Measurements from ENCODE around the gene SPCS3.

DNA sequence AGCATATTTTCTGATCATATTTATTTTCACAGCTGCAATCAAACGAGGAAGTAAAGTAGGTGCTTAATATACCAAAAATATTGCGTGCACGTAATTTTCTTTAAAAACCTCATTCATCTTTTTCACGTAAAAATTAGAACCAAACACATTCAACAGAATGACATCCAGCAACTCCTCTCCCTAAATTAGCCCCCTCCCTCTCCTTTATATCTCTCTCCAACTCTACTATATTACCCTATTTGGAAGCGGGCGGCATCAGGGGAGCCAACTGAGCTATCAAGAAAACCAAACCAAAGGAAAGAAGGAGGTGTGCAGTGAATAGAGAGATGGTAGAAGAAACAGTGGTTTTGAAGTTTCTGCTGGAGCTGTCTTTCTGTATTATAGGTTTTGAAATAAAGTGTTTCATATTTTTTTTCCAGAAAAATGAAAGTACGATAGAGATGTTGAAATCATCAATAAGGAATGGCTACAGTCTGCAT is 94.3 kb upstream of the WDR17 start:
- RRBS, 2 experiments = no CpG with 5 or more reads among the region's 7 CpGs

DNA sequence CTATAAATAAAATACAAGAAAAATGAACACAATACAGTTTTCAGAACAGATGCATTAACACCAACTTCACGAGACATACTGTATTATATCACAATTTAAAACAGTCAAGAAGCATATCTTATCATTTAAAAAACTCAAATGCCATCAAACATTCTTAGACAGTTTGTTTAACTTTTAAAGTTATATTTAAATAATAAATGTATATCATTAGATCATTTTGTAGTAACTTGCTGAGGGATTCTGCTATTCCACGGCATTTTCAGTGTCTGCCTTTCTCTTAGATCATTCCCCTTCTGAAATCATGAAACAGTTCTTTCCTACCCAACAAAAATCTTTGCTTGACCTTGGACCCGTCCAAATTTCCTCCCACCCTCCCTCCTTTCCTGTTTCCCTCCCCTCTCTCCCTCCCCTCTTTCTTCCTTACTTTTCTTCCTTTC is 72.9 kb upstream of the WDR17 start:
- RRBS, 2 experiments = no CpG with 5 or more reads among the region's 3 CpGs

- RRBS, 2 experiments = no CpG with 5 or more reads among the region's 2 CpGs
These were observed 66.5 kb upstream of the WDR17 start for GRCh38 chr4:175998851-175999749.

- RRBS, 2 experiments = no CpG with 5 or more reads among the region's 30 CpGs
These were observed 64.5 kb upstream of the WDR17 start for GRCh38 chr4:176000928-176001717.

GRCh38 chr4:176237306-176237926 is 31.6 kb downstream of the ASB5 start:
- RRBS, 2 experiments = no CpG with 5 or more reads among the region's 8 CpGs

GRCh38 chr4:176319795-176320879 is at the start of gene SPCS3:
Gene SPCS3, plus strand, starts transcription at chr4:176319966.
- RRBS, 2 experiments = under 1 to 1% methylated on average over 40 to 46 of the region's 130 CpGs

- RRBS, 2 experiments = no CpG with 5 or more reads among the region's 2 CpGs
These were observed 11.2 kb downstream of the SPCS3 start for GRCh38 chr4:176330923-176331459.

- RRBS, 2 experiments = no CpG with 5 or more reads among the region's 8 CpGs
These were observed 63.7 kb downstream of the SPCS3 start for GRCh38 chr4:176383234-176384075.

GRCh38 chr4:176791389-176792087 is 1.2 kb downstream of the VEGFC start:
- RRBS, 2 experiments = no CpG with 5 or more reads among the region's 11 CpGs

DNA sequence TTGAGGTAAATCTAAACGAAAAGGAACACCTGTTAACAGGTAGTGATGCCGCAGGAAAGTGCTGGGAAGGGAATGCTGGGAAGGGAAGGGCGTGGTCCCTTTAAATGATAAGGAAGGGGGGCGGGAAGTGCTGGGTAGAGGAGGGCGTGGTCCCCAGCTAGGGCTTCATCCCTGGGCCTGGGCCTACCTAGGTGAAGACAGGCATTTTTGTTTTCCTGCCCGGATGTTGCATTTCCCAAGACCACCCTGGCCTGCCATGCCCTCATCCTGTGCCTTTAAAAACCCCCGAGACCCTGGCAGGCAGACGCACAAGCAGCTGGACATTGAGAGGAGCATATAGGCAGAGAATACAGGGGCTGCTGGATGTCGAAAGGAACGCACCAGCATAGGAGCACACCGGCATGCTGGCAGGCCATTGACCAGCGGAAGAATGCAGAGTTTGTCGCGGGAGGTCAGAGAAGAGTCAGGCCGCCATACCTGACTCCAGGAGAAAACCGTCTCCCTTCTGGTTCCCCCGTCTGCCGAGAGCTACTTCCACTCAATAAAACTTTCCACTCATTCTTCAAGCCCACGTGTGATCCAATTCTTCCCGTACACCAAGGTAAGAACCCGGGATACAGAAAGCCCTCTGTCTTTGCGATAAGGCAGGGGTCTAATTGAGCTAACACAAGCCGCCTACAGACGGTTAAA is 2.8 kb upstream of the AGA start:
- RRBS, 2 experiments = no CpG with 5 or more reads among the region's 24 CpGs

GRCh38 chr4:179170359-179170745 is 1728.1 kb upstream of the AGA start:
- RRBS, 2 experiments = no CpG with 5 or more reads among the region's 5 CpGs

GRCh38 chr4:180134047-180134591 is 2109.1 kb upstream of the TENM3 start:
- RRBS, 2 experiments = no CpG with 5 or more reads among the region's 11 CpGs

DNA sequence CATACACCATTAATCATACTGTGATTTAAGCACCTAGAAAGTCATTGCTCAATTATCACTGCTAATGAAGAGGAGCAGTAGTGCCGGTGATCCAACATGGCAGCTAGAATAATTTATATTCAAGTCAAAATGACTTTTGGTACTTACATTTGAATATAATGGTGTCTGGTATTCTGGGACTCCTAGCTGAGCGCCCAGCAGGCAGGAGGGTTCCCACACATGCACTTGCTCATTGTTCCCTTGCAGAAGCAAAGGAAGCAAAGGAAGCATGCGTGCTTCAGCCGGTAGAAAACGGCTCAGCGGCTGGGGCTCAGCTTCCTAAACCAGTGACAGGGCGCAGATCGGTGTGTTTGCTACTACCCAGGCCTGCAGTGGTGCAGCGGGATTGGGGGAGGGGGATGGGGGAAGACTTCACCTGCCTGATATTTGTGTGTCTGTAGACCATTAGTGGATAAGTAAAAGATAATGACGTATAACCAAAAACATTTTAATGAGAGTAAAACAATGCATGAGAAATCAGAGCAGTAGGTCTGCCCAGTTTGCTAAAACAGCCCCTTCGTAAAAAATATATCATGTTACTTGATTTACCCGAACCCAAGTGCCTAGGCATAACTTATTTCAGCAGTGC is 978.3 kb upstream of the TENM3 start:
- RRBS, 2 experiments = no CpG with 5 or more reads among the region's 12 CpGs

DNA sequence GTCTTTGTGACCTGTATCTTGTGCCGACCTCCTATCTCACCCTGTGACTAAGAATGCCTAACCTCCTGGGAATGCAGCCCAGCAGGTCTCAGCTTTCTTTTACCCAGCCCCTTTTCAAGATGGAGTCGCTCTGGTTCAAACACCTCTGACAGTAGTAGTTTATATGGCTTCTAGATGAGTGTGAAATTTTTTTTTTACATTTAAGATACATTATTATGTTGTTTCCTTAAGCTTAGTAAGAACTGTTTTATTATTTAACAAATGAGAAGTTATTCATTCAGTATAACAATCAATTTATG is 514.5 kb upstream of the TENM3 start:
- RRBS, 2 experiments = no CpG with 5 or more reads among the region's 2 CpGs

DNA sequence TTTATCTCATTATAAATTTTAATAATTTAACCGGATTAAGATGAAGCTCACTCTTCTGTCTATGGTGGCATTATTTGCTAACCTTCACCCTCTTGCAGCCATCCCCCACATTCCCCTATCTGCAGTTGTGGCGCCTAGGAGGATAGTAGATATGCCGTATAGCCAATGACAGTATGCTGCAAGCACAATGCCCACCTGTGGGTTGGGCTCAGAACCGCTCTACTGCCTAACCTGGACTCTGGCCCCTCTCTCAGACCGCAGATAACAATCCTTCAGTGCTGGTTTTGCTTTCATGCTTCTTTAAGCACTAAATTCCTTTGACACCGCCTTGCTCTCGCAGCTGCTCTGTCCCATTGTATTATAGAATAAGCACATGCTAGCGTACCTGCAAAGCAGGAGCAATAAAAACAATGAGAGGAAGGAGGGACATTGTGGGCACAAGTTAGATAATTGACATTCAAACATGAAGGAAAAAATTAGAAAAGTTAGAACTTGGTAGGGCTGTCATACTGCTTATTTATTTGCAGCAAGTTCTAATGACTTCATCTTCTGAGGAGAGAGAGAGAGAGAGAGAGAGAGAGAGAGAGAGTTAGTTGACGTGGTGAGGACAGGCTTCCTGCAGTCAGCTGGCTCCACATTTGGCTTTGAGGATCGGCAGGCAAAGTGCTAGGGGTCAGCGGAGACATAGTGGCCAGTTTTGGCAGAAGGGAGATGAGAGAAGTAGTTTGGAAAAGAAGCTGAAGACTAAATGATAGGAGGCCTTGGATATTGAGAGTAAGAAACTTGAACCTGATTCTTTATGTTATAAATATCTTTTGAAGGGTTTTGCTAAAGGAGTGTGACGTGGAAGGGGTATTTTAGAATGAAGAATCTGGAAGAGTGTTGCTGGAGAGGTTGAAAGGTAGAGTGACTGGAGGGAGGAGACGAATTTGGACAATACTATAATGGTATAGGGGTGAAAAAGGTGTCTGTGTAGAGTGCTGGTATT is 55.9 kb downstream of the WWC2 start:
- RRBS, 2 experiments = no CpG with 5 or more reads among the region's 13 CpGs

GRCh38 chr4:183166886-183167396 is 67.9 kb downstream of the WWC2 start:
- RRBS, 2 experiments = no CpG with 5 or more reads among the region's 5 CpGs

- RRBS, 2 experiments = under 1 to 1% methylated on average over 24 of the region's 32 CpGs
These were observed 277 bp upstream of the CDKN2AIP start for GRCh38 chr4:183444245-183444473.

DNA sequence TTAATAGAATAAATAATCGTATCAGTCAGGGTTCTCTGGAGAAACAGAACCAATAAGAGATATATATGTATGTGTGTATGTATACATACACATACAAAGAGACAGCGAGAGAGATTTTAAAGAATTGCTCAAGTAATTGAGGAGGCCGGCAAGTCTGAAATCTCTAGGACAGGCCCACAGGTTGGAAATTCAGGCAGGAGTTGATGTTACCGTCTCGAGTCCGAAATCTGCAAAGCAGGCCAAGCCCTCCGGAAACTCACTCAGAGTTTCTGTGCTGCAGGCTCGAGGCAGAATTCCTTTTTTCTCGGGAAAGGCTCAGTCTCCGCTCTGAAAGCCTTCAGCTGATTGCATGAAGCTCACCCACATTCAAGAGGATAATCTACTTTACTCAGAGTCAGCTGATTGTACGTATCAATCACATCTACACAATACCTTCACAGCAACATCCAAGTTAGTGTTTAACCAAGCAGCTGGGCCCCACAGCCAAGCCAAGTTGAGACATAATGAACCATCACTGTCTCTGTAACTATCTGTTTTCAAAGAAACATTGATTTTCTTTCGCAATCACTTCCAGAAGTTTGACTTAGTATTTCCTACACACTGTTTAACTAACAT is 40.5 kb downstream of the RWDD4 start:
- RRBS, 2 experiments = 83% methylated on average over 4 of the region's 12 CpGs; no CpG with 5 or more reads in 1 of the 2 experiments

DNA sequence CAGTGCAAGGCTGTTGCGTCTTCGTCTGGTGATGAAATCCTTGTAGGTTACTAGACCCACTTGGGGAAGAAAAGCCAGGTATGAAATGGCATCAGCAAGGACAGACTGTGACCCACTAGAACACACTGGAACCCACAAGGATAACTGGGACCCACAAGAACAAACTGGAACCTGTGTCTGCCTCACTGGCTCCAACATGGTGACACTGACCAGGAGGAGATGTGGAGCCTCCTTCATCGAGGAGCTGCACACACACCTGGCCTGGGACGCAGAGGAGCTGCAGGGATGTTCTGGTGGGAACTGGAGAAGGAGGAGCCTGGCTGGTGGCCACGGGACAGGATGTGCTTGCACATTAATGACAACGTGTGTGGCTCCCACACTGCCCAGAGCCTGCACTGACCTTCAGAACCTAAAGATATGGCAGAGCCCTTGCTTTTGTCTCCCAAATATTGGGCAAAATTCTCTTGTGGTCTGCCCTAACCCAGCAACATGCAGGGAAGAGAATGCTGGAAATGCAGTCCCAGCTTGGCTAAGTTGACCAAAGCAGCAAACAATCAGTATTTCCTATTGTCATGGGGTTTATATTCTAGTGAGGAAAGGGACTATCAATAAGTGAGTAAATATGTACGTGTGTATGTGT is 105.3 kb downstream of the TRAPPC11 start:
- RRBS, 2 experiments = no CpG with 5 or more reads among the region's 7 CpGs

DNA sequence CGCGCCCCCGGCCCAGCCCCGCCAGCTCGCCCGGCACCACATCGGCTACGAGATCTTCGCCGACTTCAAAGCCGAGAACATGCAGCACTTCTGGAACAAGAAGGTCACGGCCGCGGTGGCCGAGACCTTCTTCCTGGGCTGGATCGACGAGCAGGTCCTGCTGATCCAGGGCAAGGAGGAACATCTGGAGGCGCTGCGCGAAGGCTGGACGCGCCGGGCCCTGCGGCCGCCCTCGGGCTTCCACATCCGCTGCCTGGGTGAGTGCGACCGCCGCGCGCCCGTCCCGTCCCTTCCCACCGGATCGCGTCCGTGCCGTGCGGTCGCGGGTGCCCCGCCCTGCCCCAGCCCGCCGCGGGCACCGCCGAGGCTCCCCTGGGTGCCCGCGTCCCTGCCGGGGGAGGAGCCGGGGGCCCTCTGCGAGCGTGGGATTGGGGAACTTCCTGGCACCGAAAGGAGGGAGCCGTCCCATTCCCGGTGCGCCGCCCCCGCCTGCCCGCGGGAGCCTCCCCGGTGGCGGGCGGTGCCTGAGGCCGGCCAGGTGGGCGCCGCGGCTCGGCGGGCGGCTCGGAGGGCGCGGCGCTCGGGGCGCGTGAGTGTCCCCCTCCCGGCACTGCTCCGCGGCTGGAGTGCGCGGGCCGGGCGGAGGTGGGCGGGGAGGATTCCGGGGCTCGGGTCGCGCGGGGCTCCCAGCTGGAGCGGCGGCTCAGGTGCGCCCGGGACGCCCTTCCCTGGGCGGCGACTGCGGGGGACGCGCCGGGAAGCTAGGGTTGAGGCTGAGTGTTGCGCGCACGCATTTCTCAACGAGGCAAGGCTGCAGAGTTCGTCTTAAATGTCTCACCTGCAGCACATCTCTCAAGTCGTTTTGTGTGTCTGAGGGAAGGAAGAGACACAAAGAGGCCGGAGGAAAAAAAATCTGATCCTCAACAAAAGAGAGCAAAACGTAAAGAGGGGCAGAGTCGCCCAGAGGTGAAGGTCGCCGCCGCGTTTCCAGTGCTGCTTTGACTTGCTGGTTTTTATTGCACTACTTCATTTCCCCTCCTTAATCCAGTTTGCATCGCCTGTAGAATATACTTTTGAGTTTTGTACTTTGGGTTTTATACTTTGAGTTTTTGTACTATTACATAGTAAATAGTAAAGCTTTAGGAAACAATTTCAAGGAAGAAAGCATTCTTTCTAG is 106.9 kb upstream of the STOX2 start:
- RRBS, 2 experiments = under 1% methylated on average over 68 of the region's 117 CpGs